Skeletal muscle satellite cell (primary cell): ENCODE data around the gene CERCAM.

DNA sequence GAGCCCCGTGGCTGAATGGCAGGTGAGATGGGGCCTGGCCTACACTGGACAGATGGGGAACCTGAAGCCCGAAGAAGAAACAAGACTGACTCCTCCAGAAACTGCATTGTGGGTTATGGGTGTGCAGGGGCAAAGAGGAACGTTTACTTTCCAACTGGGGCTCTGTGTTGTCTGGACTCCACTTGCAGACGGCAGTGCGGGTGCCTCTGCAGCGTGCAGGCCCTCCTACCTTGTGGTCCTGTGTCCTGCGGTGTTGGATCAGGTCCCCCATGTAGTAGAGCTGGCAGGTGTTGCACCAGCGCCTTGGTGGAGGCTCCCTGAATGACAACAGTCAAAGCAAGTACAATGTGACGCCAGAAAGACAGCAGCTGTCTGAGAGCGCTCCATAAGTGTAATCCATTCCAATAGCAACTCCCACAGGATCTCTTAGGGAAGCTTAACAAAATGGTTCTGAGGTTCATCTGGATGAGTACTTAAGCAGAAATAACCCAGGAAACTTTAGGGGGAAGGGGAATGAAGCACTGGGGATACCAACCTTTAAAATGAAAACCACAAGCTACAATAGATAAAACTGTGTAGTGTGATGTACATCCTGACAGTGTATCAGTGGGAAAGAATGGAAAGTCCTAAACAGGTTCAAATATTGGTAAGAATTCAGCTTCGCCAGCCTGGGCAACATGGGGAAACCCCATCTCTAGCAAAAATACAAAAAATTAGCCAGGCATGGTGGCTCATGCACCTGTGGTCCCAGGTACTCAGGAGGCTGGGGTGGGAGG is 9.9 kb downstream of the BBLN start:
- CAGE, long polyA plus RNA = no peak

DNA sequence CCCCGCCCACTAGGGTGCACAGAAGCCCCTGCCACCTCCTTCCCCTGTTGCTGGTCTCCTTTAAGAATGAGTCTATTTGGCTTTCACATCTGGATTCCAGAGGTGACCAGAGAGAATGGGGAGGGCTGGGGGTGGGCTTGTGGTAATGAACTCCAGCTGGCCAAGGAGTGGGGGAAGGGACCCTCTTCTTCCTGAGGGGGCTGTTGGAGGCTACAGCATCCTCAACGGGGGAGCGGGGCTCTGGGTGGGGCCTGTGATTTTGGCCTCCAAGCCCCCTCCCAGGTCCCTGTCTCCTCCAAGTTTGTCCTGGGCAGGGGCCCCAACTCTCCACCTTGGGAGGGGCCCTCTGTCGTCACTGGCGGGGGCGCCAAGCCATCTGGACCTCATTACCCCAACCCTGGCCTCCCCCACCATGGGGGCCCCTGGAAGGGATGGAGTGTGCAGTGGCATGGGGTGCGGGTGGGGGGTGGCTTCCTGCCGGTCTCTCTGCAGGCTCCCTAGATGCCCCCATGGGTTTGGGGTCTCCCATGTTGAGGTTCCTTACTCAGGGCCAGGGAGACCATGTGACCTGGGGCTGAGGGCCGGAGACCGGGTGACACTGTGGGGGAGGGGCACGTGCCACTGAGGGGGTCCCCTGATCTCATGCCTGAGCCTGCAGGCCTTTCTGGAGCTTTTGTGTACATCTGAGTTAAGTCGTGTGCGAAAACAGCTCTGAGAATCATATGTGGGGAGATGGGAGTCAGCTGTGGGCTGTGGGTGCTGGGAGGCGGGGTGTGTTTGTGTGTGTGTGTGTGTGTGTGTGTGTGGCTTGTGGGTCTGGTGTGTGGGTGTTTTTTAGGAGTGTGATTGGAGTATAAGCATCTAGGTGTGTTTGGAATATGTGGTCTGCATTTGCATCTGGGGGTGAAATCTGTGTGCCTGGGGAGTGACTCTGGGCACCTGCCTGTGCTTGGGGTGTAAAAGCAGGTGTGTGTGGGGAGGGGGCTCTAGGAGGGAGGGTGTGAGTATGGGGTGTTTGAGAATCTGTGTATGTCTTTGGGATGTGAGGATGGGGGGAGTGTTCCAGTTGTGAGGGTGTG is 32.3 kb downstream of the GOLGA2 start:
- CAGE, long polyA plus RNA = no peak

- CAGE, long polyA plus RNA = no peak
Observed at GRCh38 chr9:128254897-128255653, 20.7 kb downstream of the GOLGA2 start.

- CAGE, long polyA plus RNA = no peak
Observed at GRCh38 chr9:128270783-128271410, 4.9 kb downstream of the GOLGA2 start.

- CAGE, long polyA plus RNA = no peak
Observed at GRCh38 chr9:128371557-128372102, 456 bp downstream of the URM1 start.

DNA sequence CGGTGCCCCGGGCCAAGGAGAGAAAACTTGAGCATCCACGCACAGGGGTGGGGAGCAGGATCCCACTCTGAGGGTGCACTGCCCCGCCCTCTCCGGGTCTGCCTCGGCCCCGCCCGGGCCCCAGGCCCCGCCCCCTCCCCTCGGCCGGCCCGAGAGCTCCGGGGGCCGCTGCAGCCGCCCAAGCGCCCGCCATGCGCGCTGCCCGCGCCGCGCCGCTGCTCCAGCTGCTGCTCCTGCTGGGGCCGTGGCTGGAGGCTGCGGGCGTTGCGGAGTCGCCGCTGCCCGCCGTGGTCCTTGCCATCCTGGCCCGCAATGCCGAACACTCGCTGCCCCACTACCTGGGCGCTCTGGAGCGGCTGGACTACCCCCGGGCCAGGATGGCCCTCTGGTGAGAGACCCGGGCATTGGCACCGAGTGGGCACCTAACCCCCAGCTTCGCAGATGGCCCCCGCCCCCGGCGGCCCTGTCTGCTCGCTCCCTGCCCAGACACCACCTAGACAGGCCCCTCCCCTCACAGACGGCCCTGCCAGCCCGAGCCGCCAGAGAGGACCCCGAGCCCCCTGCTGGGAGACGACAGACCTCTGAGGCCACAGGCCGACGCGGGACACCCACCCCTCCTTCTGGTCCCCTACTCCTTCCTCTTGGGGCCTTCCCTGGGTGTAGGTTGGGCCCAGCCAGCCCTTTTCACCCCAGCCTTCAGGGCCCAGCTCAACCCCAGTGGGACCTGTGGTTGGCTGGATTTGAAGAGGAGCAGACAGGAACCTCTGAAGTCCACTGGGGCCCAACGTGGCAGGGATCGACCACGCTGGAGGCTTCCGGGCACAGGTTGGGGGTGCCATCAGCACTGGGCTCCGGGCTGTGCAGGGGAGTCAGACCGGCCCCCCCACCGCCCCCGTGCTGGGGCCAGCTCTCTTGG is at the start of gene CERCAM:
TSS of gene CERCAM (plus strand) at position 171 of the 916 bp plus-strand sequence.
- CAGE, long polyA plus RNA = start-site peak on the plus strand centred at position 156 of the sequence, 51 bp wide, 192 and 442 reads in 2 replicates

GRCh38 chr9:128454961-128455390 is 830 bp upstream of the ODF2 start:
- CAGE, long polyA plus RNA = no peak

GRCh38 chr9:128577948-128578339 is 25.6 kb downstream of the SPTAN1 start:
- CAGE, long polyA plus RNA = no peak

GRCh38 chr9:128580847-128581191 is 28.4 kb downstream of the SPTAN1 start:
- CAGE, long polyA plus RNA = no peak

DNA sequence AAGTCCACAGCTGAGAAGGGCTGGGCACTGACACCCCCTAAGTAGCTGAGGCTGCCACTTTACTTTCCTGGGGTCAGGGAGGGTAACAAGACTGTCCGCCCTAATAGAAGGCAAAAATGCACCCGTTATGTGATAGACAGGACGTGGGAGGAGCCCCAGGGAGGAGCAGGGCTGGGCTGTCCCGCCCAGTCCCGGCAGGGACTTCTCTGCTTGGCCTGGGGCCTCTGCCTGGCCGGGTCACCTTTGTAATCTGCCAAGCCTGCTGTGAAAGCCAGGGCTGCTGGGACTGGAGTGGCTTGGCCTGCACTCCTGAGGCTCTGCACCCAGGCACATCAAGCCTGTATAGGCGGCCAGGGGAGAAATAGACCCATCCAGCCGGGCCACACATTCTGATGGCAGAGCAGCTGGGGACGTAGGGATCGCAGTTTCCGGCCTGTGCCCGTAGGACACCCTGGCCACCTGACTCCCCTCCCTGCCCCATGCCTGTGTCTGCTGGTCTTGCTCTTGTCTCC is 28.2 kb downstream of the DYNC2I2 start:
- CAGE, long polyA plus RNA = no peak

GRCh38 chr9:128629199-128629864 is 27.3 kb downstream of the DYNC2I2 start:
- CAGE, long polyA plus RNA = no peak

- CAGE, long polyA plus RNA = no peak
Observed at GRCh38 chr9:128697304-128698038, 4.8 kb upstream of the PKN3 start.

GRCh38 chr9:128727562-128728225 is 3.8 kb upstream of the ZDHHC12 start:
- CAGE, long polyA plus RNA = no peak

GRCh38 chr9:128783541-128784033 is 3.5 kb upstream of the TBC1D13 start:
- CAGE, long polyA plus RNA = no peak

- CAGE, long polyA plus RNA = no peak
Observed at GRCh38 chr9:128793270-128794292, 6.5 kb downstream of the TBC1D13 start.

GRCh38 chr9:128862336-128863141 is 19.2 kb downstream of the KYAT1 start:
- CAGE, long polyA plus RNA = no peak

- CAGE, long polyA plus RNA = no peak
Observed at GRCh38 chr9:128863755-128863954, 18.1 kb downstream of the KYAT1 start.

GRCh38 chr9:128878281-128878913 is 3.4 kb downstream of the KYAT1 start:
- CAGE, long polyA plus RNA = no peak

DNA sequence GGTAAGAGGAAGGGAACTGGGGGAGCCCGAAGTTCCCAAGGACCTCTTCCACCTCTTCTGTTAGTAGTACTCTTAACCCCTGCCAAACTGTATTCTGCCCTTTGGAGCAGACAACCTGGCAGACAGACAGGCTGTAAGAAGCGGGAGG is 1.2 kb downstream of the LRRC8A start:
- CAGE, long polyA plus RNA = no peak

DNA sequence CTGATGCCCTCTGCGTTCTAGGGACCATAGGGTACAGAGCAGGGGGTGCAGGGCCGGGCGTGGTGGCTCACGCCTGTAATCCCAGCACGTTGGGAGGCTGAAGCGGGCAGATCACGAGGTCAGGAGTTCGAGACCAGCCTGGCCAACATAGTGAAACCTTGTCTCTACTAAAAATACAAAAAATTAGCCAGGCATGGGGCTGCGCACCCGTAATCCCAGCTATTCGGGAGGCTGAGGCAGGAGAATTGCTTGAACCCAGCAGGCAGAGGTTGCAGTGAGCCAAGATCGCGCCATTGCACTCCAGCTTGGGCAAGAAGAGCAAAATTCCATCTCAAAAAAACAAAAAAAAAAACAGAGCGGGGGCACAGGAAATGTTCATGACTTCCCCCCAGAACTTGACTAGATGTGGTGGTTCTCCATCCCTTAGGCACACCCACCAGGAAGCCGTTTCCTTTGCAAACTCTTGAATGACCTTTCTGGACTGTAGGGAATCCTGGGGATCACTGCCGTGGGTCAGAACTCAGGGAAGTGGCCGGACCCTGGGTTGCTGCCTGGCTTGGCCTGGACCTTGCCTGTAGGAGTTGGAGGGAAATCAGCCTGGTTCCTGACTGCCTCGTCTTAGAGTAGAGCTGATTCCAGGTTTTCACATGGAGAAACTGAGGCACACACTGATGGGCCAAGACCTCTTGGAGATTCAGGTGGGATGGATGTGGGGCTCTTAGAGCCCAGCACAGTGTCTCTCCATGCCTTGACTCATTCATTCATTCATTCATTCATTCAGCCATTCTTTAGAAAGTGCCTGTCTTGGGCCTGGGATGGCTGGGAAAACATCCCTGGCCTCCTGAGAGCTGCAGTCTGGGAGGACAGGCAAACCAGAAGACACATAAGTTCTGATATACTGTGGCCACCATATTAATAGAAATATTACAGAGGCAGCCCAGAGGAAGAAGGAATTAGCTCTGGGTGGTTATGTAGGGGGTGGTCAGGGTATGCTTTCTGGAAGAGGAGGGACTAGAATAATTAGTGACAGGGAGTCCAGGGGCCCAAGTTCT is 2.0 kb downstream of the LRRC8A start:
- CAGE, long polyA plus RNA = no peak